Endometrial microvascular endothelial cells (primary cell): ENCODE data around the gene DYRK1A.

GRCh38 chr21:36835305-36835824 lies 131.1 kb downstream of the HLCS start:
- RAMPAGE, long total RNA = no peak

- RAMPAGE, long total RNA = no peak
These were observed 12.6 kb downstream of the PIGP start for GRCh38 chr21:37060077-37060835.

GRCh38 chr21:37106483-37107539 lies 33.8 kb downstream of the TTC3 start:
- RAMPAGE, long total RNA = no peak

DNA sequence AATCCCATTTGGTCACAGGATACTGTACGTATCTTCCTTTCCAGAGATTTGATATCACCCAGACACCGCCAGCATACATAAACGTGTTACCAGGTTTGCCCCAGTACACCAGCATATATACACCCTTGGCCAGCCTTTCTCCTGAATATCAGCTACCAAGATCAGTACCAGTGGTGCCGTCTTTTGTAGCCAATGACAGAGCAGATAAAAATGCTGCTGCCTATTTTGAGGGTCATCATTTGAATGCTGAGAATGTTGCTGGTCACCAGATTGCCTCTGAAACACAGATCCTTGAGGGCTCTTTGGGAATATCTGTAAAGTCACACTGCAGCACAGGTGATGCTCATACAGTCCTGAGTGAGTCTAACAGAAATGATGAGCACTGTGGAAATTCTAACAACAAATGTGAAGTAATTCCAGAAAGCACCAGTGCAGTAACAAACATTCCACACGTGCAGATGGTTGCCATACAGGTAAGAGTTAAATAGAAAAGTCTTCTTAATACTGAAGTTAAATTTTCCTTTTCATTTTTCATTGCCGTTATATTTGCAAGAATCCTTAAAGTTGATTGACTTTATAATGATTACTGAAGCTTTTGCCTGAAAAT lies 93.2 kb downstream of the TTC3 start:
- RAMPAGE, long total RNA = no peak

GRCh38 chr21:37366309-37367337 lies at the start of gene DYRK1A:
Gene DYRK1A (plus strand): TSS chr21:37366773.
- RAMPAGE, long total RNA = no peak

DNA sequence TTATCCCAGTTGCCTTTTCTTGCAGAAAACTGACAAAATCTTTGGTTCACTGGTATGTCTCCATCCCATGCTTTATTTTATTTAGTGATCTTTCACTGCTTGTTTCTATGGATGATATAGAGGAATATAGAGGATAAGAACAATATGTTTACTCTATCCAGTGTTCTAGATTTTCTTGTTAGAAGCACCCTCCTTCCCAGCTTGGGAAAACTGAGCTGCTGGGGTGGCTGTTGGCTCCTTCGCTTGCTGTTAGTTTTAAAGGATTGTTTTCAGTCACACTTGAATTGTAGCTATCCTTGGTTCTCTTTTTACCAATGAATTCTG lies 64.4 kb downstream of the DYRK1A start:
- RAMPAGE, long total RNA = no peak

DNA sequence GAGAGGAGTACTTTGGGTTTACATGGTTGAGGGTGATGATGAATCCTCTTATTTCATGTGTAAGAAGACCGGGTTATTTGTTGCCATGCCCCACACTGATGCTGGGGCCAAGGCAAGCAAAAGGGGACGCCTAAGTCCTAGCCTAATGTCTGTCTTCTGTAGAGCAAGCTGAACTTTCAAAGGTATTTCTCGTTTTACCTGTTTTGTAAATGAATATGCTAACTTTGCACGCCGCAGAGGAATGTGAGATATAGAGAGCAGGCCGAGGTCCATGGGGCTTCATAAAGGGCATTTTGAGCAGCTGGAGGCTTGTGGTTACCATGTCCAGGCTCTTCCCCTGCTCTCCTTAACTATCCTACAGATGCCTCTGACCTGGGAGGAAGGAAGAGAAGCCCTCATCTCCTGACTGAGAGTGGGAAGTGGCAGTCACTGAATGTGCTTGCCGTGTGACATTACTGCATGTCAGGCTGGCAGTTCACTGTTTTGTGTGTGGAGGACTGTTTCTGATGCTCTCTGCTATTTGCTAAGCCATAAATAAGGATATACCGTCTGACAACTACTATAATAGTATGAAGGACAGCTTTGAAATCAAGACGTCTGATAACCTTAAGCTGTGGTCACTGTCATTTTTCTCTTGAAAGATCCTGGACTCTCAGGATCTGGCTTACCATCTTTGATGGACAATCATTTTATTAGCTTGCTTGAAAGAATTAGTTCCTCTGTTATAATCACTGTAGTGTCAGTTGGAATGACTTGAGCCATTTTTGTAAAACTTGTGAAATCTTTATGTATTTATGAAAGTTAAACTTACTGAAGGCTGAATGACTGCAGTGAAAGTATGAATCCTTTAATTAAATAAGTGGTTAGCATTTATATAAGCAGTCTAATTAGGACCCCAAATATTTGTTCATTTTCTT lies 92.2 kb downstream of the DYRK1A start:
- RAMPAGE, long total RNA = no peak

DNA sequence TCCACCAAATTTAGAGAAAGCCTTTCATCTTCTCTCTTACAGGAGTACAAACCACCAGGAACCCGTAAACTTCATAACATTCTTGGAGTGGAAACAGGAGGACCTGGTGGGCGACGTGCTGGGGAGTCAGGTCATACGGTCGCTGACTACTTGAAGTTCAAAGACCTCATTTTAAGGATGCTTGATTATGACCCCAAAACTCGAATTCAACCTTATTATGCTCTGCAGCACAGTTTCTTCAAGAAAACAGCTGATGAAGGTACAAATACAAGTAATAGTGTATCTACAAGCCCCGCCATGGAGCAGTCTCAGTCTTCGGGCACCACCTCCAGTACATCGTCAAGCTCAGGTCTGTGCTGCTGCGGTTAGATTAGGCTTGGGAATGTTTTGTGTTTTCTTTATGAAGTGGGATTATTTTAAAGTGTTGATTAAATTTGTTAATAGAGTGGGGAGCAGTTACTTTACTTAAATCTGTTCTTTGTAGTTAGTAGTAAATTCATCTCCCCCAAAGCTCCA lies 138.7 kb downstream of the DYRK1A start:
- RAMPAGE, long total RNA = no peak

DNA sequence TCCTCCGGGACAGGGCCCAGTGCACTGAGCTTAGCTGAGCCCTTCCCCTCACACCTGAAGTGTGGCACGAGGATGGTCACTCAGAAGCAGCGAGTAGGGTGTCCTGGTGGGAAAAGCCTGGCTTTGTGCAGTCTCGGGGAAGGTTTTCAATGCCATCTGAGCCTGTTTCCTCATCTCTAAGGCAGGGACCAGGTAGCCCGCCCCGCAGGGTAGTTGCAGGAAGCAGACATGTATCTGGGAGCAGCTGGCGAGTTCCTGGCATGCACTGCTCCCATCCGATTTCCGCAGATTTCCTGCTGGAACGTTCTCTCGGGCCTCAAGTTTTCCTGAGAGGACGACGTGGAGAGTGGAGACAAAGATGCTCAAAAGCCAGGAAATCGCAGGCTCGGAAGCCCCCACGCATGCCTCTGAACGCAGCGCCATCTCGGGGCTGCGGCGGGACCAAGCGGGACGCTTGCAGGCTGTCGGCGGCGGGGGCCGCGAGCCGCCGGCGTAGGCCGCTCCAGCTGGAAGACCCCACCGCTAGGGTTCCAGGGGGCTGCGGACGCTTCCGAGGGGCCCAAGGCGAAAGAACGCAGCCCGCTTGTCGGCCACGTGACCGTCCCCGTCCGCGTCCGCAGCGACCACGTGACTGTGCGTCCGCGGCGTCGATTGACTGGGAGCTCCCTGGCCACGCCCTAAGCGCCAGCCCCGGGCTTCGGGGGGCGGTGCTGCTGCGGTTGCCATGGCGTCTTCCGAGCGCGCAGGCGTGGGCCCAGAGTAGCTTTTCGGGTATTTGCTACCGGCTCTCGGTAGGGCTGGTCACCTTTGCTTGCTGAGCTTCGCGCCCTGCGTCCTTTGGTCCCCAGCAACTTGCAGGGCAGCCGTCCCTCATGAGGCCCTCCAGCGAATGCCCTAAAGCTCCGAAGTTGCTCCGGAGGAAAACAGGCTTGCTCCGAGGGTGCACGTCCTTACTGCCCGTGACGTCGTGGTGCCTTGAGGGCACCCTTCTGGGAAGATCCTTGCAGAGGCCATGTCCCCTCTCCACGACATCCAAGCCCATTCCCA lies 197.0 kb downstream of the DYRK1A start:
- RAMPAGE, long total RNA = no peak

DNA sequence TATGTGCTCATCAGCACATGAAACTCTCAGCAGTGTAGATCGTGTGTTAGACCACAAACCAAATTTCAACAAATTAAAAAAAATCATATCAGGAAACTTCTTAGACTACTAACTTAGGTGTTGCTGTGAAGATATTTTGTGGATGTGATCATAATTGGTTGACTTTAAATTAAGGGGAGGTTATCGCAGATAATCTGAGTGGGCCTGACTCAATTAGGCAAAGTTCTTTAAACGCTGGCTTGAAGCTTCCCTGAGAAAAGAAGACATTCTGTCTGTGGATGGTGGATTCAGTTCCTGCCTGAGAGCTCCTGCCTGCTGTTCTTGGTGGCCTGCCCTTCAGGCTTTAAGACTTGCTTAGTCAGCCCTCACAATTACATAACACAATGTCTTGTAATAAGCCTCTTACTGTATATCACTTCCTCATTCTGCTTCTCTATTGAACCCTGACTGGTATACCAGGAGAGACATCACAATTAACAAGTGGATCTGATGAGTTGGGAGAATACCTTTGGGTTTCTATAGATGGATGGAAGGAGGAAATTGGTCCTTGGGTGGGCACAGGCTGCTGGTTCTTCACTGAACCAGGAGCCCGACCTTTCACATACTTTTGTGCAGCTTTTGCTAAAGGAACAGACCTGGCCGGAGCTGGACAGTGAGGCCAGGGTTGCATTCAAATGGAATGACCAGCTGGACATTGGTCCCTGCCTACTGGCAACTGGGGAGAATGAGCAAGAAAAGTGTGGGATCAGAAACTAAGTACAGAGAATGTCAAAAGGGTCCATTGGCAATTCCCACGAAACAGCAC lies 50.2 kb downstream of the KCNJ6 start:
- RAMPAGE, long total RNA = no peak

DNA sequence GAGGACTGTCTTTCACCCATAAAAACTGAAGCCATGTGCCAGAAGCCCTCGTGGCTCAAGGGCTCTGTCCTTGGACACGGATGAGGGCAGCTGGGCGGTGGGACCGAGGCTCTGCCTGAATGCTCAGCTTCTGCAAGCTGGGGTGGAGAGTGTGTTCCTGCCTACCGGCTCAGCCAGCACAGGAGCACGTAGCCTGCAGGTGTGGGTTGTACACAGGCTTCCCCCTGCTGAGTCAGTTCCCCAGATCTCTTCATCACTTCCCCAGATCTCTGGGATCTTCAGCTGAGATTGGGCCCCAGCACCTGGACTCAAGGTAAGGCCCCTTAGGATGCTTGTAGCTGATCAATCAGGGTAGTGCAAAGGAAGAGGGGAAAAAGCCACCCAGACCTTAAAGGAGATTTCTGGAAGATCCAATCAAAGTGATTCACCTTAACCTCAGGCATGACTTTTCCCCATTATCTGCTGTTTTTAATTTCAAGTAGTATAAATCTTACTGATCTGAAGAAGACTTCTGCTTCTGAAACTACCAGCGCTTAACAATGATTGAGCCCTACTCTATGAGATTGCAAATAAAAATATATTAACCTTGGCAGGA lies 15.6 kb downstream of the KCNJ15 start:
- RAMPAGE, long total RNA = no peak

GRCh38 chr21:38323598-38324140 lies 66.9 kb downstream of the KCNJ15 start:
- RAMPAGE, long total RNA = no peak

GRCh38 chr21:38376276-38377074 lies 119.7 kb downstream of the KCNJ15 start:
- RAMPAGE, long total RNA = no peak

DNA sequence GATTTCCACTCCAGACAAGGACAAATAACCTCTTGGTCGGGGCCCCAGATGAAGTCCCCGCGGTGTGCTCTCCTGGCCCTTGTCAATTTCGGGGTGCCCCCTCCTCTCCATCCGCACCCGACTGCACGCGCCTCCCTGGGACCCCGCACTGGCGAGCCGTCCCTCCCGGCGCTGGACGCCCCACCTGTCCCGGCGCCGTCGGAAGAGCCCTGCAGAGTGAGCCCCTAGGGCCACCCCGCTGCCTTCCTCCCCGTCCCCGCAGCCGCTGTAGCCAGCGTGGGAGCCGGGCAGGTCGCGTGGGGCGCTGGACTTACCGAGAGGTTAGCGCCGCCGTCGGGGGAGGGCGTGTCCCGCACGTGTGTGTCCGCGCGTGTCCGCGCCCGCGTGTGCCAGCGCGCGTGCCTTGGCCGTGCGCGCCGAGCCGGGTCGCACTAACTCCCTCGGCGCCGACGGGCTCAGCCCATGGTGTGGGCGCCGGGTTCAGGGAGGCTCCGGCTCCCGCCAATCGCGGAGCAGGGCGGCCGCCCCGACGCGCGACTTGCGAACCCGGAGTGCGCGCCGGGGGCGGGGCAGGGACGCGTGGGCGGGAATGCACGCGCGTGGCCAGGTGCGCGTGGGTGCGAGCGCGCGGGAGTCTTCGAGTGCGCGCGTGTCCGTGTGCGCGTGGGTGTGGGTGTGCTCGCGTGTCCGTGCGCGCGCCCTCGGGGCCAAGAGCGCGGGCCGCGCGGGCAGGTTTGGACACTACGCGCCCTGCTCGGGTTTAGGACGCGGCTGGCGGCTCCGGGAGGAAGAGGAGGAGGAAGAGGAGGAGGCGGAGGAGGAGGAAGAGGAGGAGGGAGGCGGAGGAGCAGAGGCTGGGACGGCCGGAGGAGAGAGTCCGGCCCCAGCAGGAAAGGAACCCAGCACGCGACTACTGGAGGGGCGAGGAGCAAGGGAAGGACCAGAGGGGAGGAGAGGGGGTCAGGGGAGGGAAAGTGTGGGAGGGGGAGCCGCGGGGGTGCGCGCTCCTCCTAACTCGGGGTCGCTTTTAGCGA lies 145.2 kb upstream of the ETS2 start:
- RAMPAGE, long total RNA = no peak

DNA sequence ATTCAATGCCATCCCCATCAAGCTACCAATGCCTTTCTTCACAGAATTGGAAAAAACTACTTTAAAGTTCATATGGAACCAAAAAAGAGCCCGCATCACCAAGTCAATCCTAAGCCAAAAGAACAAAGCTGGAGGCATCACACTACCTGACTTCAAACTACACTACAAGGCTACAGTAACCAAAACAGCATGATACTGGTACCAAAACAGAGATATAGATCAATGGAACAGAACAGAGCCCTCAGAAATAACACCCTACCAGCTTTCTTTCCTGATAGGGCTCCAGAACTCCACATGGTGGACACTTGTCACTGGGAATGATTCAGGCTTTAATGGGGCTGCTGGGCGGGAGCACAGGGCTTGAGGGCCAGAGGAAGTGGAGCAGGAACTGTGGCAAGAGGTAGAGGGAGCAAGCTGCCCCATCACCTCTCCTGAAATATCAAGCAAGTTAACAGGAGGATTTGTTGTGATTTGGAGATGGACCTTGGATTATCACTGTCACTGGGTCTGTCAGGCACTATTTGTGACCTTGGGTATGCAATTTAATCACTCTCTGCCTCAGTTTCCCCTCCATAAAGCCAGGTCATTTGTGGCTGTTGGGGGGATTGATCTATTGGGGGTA lies 24.9 kb downstream of the ETS2 start:
- RAMPAGE, long total RNA = no peak

GRCh38 chr21:38914380-38915323 lies 108.9 kb downstream of the ETS2 start:
- RAMPAGE, long total RNA = no peak

DNA sequence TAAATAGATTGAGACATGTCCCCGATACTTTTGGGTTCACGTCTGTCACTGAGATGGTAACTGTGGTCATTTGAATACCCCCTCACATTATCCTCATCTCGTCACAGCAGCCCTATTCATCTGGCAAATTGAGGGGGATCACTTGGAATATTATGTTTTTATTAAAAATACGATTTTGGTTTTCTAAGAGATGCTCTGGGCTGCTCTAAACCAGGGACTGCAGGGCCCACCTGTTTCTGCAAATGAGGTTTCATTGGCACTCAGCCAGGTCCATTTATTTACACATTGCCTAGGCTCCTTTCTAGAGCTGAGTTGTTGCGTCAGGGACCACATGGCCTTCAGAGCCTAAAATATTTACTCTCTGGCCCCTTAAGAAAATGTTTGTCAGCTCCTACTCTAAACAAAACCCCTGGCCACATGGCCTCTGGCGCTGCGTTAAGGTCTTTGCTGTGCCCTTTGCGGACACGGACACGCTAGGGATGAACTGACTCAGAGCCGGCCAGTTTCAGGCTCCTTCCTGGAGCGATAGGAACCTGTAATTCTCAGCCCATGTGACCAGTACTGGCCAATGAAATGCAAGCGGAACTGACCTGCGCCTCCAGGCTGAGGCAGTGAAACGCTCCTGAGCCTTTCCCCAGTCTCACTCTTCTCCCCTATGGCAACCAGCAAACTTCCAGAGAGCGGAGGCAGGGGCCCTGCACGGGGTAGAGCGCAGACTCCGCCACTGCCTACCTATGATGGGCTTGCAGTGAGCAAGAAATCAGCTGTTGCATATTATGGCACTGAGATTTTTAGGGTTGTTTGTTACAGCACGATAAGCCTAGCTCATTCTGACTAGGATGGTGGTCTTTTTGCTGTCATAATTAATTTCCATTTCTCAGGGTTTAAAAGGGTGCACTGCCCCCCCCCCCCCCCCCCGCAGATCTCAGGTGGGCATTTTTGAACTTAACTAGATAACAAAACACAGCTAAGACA lies 160.2 kb downstream of the ETS2 start:
- RAMPAGE, long total RNA = no peak

GRCh38 chr21:39006578-39007378 lies 176.5 kb downstream of the PSMG1 start:
- RAMPAGE, long total RNA = no peak

DNA sequence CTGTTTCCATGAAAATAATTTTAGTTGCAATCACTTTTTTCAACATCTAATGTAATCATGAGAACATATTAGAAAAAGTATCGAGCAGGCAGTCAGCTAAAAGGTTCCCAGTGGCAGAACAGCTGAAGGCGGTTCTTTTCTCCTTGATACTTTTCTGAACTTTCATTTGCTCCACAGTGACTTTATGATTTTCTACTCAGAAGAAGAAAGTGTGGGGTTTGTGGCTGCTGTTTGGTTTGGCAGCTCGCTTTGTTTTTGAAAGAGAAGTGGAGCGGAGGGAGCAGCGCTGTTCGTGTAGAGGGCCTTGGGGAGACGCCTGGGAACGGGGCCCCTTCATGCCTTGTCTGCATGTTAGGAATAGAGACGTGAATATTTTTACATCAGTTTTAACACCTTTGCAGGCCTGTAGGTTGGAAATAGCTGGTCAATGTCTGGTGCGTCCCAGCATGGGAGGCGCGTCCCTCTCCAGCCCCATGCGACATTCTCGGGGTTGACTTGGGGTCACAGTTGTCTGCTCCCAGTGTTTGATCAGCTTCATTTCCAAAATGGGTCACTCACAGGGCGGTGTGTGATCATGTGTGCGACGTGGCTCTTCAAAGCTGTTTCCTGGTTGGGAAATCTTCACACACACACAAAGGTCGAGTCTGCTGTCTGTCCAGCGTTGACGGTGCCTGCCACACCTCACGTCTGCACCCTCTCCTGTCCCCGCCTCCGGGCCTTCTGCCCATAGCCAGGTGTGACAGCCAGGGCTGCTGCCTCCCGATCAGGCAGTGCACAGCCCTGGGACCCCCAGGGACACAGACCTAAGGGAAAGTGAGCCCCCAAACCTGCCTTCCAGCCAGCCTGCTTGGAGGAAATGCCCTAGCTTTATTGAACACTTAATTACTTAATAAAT lies 149.3 kb downstream of the PSMG1 start:
- RAMPAGE, long total RNA = no peak

DNA sequence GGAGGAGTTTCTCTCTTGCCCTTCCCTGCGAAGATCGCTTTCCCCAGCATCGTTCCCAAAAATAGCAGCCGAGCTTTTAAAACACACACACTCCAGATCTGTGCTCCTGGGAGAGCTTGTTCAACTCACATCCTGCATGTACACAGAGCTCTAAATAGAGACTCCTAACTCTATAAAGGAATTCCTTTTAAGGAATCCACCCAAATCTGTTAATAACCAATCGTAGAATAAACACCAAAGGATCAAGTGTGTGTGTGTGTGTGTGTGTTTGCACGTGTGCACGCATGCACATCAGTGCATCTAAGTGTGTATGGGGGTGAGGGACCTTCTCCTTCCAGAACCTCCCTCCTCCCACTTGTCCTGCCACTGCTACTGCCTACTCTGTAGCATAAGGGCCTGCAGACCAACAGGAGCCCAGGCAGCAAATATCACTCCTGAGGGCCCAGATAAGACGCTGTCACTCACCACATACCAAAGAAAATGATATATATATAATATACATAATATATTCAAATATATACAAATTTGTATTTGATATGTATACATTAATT lies 58.4 kb downstream of the PSMG1 start:
- RAMPAGE, long total RNA = no peak